Measurements from ENCODE around the genes PUSL1, ATAD3A, SLC35E2B and NADK.

DNA sequence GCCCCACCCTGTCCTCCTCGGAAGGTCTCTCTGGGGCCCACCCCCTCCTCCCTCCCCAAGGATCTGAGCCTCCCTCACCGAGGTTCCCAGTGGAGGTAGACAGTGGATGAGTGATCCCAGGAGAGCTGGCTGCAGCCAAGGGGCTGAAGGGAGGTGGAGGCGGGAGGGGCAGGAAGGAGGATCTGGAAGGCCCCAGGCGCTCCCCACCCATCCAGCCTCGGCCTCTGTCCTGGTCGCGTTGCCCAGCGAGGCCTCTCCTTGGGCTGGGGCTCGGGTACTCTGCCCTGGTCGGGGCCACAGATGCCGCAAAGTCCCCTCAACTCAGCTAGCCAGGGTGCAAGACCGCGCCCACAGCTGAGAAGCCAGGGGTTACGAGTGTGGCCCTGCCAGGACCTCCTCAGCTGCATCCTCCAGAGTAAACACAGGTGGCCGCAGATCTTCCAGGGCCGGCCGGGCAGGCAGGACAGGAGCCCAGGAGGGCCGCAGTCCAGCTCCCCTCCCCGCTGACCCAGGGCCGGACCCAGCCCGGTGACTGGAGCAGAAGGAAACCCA lies 5.2 kb downstream of the B3GALT6 start:
- PRO-cap, 2 experiments, result no peak in any of the 2 experiments

- PRO-cap, 2 experiments, result peak in 1 of 2 experiments; most common plus-strand start chr1:1308644 (in 1); most common minus-strand start chr1:1308506 (in 1)
Measured at GRCh38 chr1:1308217-1308892, at the start of gene PUSL1. Gene PUSL1, plus strand, starts transcription at chr1:1308597.

DNA sequence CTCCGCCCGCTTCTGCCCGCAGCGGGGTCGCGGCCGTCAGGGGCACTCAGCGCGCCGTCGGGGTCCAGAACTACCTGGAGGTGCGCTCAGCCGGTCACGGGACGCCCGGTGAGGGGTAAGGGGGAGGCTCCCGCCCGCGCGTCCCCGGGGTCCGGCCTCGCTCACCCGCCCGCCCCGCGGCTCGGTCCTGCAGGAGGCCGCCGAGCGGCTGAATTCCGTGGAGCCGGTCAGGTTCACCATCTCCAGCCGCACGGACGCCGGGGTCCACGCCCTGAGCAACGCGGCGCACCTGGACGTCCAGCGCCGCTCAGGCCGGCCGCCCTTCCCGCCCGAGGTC lies 464 bp downstream of the PUSL1 start:
- PRO-cap, 2 experiments, result no peak in any of the 2 experiments

GRCh38 chr1:1333583-1334364 lies 2.7 kb downstream of the TAS1R3 start:
- PRO-cap, 2 experiments, result no peak in any of the 2 experiments

DNA sequence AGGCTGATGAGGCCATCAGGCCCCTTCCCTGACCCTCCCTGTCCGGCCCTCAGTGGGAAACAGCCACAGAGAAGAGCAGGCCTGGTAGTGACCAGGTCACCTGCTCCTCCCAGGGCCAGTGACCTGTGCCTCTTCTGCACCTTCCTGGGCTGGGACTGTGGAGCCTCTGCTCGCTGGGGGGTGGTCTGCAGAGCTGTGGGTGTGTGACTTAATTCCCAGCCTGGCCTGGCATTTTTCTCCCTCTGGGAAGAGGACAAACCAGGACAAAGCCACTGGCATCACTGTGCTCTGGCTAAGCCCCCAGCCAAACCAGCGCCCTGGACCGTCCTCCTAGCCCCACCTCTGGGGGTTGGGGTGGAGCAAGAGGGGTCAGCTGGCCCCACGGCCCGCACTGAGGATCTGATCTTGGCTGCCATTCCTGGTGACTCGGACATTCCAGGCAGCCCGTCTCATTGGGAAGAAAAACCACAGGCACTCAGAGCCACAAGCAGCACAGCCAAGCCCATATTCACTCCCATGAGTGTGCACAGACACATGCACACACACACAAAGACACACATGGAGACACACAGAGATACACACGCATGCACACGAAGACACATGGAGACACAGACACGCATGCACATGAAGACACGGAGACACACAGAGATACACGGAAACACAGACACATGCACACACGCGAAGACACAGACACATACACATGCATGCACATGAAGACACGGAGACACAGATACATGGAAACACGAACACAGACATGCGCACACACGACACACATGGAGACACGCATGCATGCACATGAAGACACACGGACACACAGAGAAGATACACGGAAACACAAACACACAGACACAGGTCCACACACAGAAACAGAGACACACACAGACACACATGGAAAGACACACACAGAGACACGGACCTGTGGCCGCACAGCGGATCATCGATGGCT lies 2.2 kb upstream of the MXRA8 start:
- PRO-cap, 2 experiments, result no peak in any of the 2 experiments

DNA sequence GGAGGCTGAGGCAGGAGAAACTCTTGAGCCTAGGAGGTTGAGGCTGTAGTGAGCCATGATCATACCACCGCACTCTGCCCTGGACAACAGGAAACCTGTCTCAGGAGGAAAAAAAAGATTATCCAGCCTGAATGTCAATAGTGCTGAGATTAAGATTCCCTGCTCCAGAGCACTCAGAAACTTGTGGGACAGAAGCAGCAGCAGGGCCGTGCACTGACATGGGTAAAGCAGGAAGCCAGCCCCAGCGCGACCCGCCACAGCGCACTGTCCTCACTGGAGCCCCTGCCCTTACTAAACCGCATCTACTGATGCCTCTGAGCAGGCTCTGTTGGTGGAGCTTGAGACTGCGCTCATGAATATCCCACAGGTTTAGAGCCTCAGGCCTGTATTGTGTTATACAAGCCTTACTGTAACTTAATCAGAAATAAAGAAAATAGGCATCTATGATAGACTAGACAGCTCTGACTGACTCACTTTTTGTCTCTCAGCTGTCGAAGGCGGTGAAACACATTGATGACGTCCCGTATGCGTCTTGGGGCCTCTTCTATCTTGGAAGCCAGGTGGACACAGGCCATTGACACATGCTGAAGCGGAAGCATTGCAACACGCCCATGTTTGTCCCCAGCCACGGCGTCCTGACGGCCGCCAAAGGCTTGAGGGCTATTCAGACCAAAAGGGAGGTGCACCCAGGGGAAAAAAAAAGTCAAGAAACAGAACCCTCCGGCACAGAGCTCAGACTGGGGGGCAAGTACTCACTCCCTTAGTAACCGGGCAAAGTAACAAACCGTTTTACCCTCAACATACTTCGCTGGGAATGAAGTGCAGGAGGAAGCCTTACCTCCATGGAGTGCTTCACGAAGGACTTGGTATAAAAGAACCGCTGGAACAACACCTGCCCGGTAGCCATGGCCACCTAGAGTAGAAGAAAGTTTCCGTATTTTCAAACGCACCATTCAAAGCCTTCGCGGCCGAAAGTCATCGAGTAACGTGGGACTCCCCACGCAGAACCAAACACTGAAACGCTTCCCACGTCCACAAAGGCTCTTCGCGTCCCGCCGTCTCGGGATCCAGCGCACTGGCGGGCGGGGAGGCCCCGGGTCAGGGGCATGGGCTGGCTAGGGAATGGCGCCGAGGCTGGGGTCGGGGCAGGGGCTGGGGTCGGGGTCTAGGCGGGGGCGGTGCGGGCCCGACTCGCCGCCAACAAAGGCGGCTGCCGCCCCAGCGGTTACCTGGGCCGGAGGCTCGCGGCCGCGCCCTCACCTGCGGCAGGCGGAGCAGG lies 937 bp downstream of the CCNL2 start:
- PRO-cap, 2 experiments, result no peak in any of the 2 experiments

- PRO-cap, 2 experiments, result peak in 1 of 2 experiments; most common plus-strand start chr1:1428216 (in 1)
Measured at GRCh38 chr1:1428078-1428508, 2.4 kb downstream of the TMEM88B start.

- PRO-cap, 2 experiments, result peak in 1 of 2 experiments; most common plus-strand start chr1:1432689 (in 1); most common minus-strand start chr1:1432340 (in 1)
Measured at GRCh38 chr1:1432253-1432761, 3.2 kb upstream of the VWA1 start.

- PRO-cap, 2 experiments, result no peak in any of the 2 experiments
Measured at GRCh38 chr1:1510765-1511304, 1.1 kb upstream of the ATAD3A start.

GRCh38 chr1:1511627-1512796 lies at the start of gene ATAD3A:
Gene ATAD3A, plus strand, starts transcription at chr1:1512162.
- PRO-cap, 2 experiments, result peak in 1 of 2 experiments; most common plus-strand start chr1:1512162 (in 1); most common minus-strand start chr1:1511711 (in 1)

- PRO-cap, 2 experiments, result no peak in any of the 2 experiments
Measured at GRCh38 chr1:1533995-1534604, 6.3 kb downstream of the TMEM240 start.

DNA sequence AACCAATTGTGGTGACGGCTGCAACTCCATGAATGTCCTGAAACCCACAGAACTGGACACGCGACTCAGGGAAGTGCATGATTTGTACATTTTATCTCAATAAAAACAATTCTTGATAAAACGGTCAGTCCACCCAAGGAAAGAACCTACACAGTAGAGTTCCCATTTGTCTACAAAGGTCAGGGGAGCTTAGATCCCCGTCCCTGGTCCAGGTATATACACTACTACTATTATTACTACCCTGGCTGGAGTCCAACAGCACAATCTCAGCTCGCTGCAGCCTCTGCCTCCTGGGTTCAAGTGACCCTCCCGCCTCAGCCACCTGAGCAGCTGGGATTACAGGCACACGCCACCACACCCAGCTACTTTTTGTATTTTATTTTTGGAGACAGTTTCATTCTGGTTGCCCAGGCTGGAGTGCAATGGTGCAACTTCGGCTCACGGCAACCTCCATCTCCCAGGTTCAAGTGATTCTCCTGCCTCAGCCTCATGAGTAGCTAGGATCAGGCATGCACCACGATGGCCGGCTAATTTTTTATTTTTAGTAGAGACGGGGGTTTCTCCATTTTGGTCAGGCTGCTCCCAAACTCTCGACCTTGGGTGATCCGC lies 15.2 kb downstream of the SSU72 start:
- PRO-cap, 2 experiments, result no peak in any of the 2 experiments

- PRO-cap, 2 experiments, result no peak in any of the 2 experiments
Measured at GRCh38 chr1:1613845-1614856, 1.1 kb upstream of the MIB2 start.

GRCh38 chr1:1628614-1629366 lies 3.2 kb upstream of the MMP23B start:
- PRO-cap, 2 experiments, result no peak in any of the 2 experiments

DNA sequence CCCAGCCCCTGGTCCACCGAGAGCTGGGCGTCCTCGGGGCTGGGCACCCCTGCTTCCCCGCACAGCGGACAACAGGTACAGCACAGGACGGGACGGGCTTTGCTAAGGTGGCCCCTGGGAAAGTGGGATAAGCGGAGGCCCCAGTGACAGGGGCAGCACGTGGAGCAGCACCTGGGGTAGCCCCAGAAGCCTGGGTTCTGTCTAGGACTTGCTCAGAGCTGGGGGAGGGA lies 2.7 kb downstream of the MMP23B start:
- PRO-cap, 2 experiments, result no peak in any of the 2 experiments

DNA sequence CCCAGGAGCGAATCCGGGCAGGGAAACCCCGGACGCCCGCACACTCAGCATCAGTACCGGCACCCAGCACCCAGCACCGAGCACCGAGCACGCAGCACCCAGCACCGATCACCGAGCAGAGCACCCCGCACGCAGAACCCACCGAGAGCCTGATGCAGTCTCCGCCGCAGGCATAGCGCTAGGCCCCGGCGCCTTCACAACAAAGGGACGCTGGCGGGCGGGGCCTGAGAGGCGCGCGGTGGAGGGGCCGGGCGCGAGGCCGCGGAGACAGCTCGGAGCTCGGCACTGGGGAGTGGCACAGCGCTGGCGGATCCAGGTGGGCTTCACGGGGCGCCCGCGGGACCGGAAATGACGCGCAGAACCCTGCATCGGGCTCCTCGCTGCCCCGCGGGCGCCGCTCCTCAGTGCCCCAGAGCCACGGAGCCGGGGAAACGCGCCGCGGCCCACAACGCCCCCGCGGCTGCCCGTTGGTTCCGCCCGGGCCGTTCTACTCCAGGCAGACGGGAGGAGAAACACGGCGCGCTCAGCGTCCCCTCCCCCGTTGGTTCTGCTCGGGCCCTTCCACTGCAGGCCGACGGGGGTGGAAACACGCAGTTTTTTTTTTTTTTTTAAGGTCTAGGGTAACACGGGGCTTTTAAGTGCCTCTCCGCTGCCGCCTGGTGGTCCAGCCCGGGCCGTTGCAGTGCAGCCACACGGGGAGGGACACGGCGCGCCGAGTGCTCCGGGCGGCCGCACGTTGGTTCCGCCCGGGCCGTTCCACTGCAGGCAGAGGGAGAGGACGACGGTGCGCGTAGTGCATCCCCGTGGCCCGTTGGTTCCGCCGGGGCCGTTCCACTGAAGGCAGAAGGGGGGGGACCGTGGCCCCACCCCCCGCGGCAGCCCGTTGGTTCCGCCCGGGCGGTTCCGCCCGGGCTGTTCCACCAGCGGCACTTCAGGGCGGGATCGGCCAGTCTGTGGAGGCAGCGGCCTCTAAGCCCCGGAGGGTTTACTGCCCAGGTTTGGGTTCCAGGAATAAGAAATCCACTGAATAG lies at the start of gene SLC35E2B:
TSS of gene SLC35E2B (minus strand) at position 489 of the 1,031 bp plus-strand sequence.
- PRO-cap, 2 experiments, result peak in 1 of 2 experiments; most common plus-strand start position 228 of the sequence (in 1); most common minus-strand start position 122 of the sequence (in 1)

DNA sequence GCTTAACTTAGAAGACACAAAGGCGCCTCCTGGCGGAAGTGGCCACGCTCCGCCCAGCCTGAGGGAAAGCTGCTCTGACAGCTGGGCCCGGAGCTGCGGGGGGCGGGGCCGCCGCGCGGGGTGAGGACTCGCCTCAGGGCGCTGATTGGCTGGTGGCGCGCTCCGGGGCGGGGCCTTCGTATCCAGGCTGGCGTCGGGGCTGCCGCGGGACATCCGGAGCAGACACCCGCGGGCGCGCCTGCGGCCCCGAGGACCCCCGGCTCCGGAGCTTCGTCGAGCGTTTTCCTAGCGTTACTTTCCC lies 693 bp upstream of the SLC35E2B start:
- PRO-cap, 2 experiments, result no peak in any of the 2 experiments

GRCh38 chr1:1745516-1746657 lies 21.7 kb upstream of the CDK11A start:
- PRO-cap, 2 experiments, result no peak in any of the 2 experiments

DNA sequence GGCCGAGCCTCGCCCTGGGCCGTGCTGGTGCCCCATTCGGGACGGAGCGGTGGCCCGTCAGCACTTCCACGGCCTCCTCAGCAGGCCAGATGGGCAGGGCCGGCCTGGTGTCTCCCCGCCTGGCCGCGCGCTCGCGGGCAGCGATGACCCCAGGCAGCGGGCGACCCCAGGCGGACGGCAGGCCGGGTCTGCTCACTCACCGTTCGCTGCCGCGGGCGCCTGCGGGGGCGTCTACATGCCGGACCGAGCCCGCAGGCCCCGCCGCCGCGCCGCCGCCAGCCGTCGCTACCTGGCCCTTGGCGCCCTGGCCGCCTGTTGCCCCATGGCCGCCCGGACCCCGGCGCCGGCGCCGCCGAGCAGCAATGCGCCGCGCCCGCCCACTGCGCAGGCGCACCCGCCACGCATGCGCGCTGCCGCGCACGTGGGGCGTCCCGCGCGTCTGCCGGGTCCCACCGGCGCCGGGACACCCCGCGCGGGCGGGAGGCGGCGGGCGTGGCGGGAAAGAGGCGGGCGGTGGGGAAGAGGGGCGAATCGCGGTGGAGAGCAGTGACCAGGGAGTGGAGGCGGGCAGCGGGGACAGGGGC lies at the start of gene NADK:
TSS of gene NADK (minus strand) at position 382 of the 584 bp plus-strand sequence.
- PRO-cap, 2 experiments, result peak in 1 of 2 experiments; most common plus-strand start position 450 of the sequence (in 1); most common minus-strand start position 91 of the sequence (in 1)

GRCh38 chr1:1778673-1779629 lies 681 bp upstream of the NADK start:
- PRO-cap, 2 experiments, result peak in 1 of 2 experiments; most common plus-strand start chr1:1779033 (in 1); most common minus-strand start chr1:1778871 (in 1)

Measured in cerebral cortex (tissue), 2 donors.